ENCODE data around the genes DENND2D, CHIA, WDR77 and ADORA3.

GRCh38 chr1:110645970-110646176 lies 28.9 kb downstream of the KCNA3 start:
- PRO-cap, result no peak

- PRO-cap, result no peak
Observed at GRCh38 chr1:110874144-110875011, 1.4 kb downstream of the CD53 start.

DNA sequence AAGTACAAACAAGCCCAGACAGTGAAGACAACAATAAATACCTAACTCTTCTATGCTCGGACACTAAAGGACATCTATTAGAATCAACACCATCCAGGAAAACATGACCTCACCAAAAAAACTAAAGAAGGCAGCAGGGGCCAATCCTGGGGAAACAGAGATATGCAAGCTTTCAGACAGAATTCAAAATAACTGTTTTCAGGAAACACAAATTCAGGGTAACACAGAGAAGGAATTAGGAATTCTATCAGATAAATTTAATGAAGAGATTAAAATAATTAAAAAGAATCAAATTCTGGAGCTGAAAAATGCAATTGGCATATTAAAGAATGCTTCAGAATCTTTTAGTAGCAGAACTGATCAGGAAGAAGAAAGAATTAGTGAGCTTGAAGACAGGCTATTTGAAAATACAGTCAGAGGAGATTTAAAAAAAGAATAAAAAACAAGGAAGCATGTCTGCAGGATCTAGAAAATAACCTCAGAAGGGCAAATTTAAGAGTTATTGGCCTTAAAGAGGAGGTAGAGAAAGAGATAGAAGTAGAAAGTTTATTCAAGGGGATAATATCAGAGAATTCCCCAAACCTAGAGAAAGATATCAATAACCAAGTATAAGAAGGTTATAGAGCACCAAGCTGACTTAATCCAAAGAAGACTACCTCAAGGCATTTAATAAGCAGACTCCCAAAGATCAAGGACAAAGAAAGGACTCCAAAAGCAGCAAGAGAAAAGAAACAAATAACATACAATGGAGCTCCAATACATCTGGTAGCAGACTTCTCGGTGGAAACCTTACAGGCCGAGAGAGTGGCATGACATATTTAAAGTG lies 31.9 kb downstream of the CD53 start:
- PRO-cap, result no peak

- PRO-cap, result bidirectional peak, plus-strand start at chr1:110964310, minus-strand start at chr1:110963922
Observed at GRCh38 chr1:110964129-110964597, 441 bp upstream of the LRIF1 start.

GRCh38 chr1:111186615-111187030 lies 13.8 kb downstream of the DENND2D start:
- PRO-cap, result no peak

DNA sequence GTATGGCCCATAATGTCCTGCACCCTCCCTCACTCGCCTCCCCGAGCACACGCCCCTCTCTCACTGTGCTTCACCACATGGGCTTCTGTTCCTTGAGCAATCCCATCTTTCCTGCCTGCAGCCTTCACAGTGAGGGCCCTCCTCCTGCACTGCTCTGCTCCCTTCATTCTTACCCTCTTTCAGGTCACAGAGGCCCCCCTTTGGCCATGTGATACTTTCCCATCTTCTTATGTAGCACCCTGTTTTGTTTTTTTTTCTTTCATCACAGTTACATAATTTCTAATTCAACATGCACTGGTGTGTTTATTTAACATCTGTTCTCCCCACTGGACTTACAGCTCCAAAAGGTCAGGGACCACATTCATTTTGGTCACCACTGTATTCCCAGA lies 5.6 kb downstream of the DENND2D start:
- PRO-cap, result no peak

DNA sequence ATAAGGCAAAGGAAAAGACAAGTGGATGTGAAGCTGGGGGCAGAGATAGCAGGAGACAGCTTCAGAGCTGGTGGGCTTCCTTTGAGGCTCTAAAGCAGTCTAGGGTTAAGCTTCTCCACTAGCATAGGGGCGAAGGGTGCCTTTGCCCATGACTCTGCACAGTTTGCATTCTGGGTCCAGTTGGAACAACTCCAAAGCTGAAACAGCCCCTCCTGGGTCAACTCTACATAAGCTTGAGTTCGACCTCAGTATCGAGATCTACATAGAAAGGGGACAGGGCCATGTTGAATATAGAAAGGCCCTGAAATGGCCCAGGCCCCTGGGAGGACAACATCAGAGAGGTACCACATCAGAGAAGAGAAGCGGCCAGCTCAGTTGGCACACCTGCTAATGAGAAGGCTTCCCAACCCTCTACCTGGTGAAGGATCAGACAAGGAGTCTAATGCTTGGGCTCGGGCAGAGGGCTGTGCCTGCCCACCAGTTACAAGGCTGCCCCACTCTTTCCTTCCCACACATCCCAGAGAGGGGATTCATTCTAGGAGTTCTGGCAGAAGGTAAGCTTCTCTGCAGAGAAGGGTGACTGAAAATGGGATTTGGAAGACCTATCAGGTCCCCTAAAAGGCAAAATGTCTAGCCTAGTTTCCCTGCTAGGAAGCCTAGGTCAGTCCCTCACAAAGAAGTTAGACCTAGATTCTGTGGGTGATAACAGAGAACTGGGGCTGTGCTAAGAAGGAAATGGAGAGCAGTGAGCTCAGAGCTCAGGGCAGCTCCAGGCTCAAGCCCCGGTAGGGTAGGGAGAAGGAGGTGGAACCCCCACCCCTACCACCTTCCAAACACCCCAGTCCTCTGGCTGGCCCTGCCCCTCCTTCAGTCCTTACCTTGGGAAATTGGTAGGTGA lies 1.5 kb downstream of the DENND2D start:
- PRO-cap, result no peak

DNA sequence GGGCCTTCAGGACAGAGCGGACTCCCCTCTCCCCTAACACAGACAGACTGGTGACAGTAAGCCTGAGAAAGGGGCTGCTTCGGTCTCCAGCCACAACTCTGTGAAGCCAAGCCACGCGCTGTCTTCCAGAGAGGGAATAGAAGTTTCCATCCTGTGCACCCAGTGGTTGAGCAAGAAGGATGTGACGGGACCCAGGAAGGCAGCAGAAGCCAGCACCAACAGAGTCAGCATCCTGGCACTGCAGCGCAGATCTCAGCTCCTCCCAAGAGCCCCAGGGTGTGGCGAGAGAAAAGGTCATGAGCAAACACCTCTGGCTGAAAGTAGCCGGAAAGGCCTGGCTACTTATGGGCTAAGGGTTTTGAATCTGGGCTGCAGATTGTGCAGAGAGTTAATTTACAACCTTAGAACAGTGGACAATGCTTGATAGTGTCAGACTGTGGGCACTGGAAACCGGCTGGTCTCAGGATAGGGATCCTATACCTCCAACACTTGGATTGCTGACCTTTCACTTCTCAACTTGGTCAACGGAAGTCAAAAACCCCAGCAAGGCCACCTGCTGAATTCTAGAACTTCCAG lies at the start of gene DENND2D:
Gene DENND2D (minus strand): TSS at position 183 of the 576 bp plus-strand sequence.
- PRO-cap, result no peak

- PRO-cap, result no peak
Observed at GRCh38 chr1:111214269-111215548, 12.8 kb upstream of the CHI3L2 start.

- PRO-cap, result no peak
Observed at GRCh38 chr1:111228281-111228899, 877 bp downstream of the CHI3L2 start.

DNA sequence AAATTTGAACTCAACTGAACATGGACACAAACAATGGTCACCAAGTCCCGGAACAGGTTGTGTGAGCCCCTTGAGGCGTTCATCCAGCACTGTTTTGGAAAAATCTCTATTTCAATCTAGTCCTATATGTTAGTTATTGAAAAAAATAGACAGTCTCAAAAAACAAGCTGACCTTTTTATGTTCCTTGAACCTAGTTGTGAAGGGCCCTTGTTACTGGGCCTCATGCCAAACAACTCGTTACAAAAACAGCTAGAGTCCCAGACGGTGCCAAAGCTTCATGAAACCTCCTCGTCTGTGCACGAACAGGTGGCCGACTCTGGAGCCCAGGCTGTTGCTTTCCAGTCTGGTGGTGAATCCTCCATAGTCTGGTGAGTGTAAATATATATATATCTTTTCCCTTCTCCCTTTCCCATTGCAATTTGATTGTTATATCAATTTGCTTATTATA lies at the start of gene CHIA:
Gene CHIA (plus strand): TSS at position 270 of the 449 bp plus-strand sequence.
- PRO-cap, result no peak

DNA sequence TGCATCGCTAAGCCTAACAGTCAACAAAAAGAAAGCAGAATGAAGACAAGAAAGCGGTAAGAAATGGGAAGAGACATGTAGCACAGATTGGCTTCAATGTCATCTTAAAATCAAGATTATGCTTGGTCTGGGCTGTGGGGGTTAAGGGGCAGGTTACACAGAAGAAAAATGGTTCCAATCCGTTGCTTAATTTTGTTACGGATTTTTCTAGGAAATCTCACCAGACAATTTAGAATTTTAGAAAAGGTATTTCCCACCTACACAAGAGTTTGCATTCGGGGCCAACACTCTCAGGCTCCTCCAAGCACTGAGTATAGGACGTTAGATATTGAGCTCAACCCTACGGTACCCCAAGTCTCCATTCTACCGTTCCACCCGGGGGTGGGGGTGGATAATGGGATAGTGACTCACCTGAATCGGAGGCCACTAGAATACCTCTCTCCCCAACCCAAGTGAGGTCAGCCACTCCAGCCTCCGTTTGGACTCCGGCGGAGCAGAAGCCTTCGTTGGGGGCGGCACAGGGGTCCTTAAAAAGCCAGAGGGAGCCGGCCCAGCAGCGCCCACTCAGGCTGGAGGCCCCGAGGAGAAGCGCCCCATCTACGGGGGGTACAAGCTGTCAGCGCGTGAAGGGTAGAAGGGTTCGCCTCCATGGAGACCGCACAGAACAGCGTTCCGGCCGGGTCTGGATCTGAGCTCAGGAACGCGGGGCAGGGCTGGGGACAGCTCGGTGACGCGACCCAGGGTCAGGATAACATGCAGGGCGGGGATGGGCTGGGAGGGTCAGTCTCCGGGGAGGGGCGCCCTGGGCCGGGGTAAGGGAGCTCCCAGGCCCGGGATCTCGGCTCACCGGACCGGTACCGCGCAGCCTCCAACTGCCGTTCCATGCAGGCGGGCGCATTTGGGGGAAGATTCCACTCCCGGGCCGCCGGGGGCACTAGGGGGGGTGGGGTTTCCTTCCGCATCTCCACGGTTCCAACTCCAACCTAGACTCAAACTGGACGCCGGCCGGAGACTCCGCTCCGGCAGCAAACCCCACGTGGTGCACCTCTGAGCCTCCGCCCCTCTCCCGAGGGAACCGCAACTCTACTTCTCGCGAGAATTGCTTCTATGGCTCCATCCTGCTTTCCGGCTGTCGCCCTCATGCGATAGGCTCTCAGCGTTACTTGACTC lies at the start of gene WDR77:
Gene WDR77 (minus strand): TSS at position 1,049 of the 1,170 bp plus-strand sequence.
- PRO-cap, result bidirectional peak, plus-strand start at position 783 of the sequence, minus-strand start at position 684 of the sequence; bidirectional peak, plus-strand start outside the sequence, minus-strand start at position 1,049 of the sequence

DNA sequence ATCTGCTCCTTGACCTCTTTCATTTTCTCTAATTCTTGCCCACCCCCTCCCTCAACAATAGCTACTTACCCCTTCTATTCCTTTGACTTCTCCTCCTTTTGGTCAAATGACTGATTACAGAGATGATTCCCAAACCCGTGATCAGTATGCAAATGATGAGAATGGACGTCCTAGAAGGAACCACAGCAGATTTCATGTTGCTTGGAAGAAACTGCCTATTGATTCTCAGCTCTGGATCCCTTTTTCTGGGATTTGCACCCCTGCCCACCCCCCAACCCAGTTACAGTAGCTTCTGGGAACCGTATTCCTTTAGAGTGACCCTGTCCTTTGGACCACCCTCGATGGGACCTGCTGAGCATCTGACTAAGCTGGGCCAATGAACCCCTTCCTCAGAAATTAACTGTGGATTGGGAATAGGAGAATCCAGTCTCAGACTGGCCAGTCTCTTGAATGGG lies 11.9 kb downstream of the C1orf162 start:
- PRO-cap, result no peak

- PRO-cap, result no peak
Observed at GRCh38 chr1:111489551-111490029, 13.8 kb downstream of the ADORA3 start.

- PRO-cap, result no peak
Observed at GRCh38 chr1:111503125-111504268, at the start of gene ADORA3. Gene ADORA3, minus strand, starts transcription at chr1:111503633.

DNA sequence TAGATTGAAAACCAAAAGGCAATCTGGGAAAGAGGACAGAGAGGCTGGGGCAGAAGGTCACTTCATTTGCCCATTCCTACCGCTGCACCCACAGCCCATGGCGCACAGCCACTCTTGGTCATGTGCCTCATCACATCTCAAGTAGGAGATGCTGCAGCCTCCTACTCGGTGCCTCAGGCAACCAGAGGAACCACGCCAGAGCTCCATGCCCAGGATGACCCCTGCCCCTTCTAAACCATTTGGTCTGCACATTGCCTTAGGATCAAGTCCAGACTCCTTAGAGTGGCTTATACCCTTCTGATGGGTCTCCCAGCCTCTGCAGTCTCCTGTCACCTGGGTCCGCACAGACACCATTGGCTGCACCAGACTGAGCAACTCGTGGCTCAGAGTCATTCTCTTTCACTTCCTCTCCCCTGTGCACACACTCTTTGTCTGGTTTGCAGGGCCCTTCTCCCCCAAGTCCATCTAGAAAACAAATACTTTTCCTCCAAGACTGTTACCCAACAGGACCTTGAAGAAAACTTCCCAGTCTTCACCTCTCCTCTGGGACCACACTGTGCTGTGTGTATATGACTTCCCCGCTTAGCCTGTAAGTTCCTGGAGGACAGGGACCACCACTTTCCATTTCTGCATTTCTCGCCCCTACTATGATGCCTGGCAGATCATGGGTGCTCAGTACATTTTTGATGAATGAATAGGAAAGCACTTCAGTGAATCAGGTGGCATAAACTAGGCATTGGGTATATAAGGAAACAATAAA lies 2.3 kb upstream of the ADORA3 start:
- PRO-cap, result no peak

DNA sequence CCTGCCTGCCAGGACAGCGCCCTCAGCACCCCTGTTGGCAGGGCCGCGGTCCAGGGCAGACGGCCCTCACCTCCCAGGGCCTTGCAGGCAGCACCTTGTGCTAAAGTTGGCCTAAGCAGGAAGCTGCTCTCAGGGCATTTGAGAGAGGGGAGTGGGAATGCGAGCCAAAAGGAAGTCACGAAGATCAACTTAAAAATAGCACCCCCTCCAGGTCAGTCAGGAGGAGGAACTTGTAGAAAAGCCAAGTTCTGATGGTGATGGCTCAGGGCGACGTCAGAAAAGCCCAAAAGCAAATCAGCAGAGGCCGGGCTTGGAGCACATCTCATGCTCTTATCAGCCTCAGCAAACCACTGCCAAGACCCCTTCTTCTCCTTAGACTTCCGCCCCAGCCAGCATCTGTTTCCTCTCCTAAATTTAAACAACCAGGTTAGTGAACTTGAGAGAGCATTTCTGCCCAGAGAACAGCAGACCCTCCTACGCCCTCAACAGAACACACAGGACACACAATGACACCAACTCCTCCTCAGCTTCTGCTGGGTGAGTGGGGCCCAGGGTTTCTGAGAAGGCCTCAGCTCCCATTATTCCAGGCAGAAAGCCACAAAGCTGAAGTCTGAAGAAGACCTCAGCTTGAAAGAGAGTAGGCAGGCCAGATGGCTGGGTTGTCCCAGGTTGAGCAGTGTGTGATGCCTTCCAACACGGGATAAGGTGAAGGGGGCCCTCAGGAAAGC lies 12.8 kb upstream of the ADORA3 start:
- PRO-cap, result bidirectional peak, plus-strand start at position 286 of the sequence, minus-strand start at position 159 of the sequence

DNA sequence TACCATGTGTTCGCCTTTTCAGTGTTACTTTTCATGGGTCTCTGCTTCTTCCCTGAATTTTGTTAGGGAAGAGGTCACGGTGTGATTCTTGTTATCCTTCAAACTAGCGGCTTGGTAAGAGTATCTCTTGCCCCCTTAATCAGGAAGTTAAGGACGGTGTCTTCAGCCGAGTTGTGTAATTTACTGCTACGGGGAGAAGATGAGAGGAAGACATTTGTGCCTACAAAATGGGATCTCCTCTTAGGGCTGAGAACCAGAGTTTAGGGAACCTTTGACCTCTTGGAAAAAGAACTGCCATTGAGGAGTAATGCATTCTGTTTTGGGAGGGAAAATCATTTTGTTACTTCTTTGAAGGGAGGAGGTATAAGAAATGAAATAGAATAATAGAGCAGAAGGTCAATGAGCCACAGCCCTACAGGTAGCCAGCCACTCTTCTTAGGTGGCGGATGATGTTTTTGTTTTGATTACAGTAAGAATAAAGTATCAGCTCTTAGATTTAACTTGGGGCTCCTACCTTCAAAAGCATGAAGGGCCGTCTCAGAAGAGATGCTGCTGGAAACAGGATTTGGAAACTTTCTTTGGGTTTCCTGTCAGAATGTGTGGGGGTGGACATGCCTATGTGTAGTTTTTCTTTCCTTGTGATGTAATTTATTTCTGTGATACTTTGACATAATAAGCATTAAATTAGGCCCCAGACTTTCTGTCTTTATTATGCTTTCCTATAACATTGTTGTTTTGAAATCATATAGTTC lies 1.3 kb downstream of the RAP1A start:
- PRO-cap, result no peak

DNA sequence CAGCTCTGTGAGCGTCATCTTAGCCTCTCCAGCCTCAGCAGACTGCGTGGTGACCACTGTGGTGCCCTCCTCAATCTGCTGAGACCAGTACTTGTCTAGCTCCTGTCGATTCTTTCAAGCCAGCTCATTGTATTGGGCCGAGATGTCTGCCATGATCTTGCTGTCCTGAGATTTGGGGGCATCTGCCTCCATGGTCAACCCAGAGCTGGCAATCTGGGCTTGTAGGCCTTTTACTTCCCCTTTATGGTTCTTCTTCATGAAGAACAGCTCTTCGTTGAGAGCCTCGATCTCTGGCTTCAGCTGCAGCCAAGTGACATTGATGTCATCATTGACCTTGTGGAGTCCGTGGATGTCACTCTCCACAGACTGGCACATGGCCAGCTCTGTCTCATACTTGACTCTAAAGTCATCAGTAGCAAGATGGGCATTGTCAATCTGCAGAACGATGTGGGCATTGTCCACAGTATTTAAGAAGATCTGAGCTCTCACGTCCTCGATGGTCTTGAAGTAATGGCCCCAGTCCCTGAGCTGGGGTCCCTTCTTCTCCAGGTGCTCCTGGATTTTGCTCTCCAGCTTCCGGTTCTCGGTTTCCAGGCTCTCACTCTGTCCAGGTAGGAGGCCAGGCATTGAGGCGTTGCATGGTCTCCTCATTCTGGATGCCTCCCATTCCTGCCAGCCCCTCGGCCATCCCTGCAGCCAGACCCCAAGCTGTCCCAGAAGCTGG lies 29.3 kb downstream of the RAP1A start:
- PRO-cap, result no peak

DNA sequence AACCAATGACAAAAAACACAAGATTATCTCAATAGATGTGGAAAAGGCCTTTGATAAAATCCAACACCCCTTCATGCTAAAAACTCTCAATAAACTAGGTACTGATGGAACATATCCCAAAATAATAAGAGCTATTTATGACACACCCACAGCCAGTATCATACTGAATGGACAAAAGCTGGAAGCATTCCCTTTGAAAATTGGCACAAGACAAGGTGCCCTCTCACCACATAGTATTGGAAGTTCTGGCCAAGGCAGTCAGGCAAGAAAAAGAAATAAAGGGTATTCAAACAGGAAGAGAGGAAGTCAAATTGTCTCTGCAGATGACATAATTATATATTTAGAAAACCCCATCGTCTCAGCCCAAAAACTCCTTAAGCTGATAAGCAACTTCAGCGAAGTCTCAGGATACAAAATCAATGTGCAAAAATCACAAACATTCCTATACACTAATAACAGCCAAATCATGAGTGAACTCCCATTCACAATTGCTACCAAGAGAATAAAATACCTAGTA lies 55.1 kb downstream of the INKA2 start:
- PRO-cap, result no peak

Data from right cardiac atrium (tissue), 1 donor.